Sternocleidomastoid (tissue), 1 donor: ENCODE measurements around a stretch of chr14.

DNA sequence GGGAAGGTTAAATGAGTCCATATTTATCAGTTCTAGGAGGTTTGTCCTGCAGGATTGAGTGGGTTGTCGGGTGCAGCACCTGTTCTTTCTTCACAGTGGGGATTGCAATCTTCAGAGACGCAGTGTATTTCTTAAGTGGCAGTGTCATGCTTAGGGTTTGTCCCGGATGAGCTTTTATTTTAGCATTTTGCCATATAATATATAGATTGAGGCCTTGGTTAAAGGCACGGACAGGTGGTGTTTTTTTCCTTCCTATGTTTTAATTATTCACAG, 1.2 kb downstream of the FUT8 start:
- PRO-cap = no peak

DNA sequence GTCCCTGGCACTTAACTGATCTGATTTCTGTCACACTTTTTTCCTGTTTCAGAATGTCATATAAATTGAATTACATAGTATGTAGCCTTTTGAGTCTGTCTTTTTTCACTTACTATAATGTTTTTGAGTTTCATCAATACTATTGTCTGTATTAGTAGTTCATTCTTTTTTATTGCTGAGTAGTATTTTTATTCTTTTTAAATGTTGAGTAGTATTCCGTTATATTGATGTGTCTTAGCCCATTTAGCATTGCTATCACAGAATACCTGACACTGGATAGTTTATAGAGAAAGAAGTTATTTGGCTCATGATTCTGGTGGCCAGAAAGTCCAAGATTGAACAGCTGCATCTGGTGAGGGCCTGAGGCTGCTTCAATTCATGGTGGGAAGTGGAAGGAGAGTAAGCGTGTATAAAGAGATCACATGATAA, 152.2 kb downstream of the FUT8 start:
- PRO-cap = no peak

GRCh38 chr14:66650279-66651077, 142.5 kb downstream of the GPHN start:
- PRO-cap = no peak

- PRO-cap = no peak
Observed at GRCh38 chr14:66746430-66746724, 238.4 kb downstream of the GPHN start.

- PRO-cap = no peak
Observed at GRCh38 chr14:67941508-67941806, 121.9 kb downstream of the RAD51B start.

DNA sequence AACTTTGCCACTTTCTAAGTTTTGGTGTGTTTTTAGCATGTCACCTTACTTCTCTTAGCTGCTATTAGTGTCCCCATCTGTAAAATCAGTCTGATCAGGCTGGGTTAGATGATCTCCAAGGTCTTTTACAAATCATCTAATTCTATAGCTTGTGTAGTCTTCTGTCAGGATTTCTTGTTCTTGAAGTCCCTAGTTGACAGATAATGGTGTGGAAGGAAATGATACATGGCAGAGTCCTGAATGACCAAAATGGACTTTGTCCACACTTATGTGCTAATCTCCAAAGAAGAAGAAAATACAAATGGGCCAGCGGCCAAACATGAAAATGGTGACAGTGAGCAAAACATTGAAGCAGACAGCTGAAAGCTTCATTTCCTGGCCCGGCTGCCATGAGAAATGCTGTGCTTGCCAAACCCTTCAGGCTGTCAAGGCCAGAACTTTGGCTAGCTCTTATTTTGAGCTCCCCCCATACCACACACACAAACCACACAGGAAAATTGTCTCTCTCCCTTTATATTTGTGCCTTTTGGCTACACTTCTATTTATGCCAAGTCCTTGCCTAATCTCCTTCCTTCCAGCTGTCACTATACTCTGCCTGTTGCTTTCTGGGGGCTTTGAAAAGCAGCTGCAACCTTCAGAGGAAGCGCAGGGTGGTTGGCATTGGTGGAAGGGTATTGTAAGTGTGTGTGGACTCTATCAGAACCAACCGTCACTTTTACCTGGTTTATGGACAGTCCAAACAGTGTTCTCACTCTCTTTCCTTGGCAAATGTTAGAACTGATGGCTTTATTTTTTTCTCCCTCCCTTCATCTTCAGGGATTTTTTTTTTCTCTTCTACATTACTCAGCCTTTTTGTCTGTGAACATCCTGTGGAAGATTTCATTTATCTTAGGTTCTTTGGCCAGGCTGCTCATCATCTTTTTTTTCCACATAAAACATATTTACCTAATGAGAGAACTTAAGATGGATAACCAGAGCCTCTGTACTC, 323.8 kb downstream of the RAD51B start:
- PRO-cap = no peak

- PRO-cap = no peak
Observed at GRCh38 chr14:68193772-68194585, 374.4 kb downstream of the RAD51B start.

DNA sequence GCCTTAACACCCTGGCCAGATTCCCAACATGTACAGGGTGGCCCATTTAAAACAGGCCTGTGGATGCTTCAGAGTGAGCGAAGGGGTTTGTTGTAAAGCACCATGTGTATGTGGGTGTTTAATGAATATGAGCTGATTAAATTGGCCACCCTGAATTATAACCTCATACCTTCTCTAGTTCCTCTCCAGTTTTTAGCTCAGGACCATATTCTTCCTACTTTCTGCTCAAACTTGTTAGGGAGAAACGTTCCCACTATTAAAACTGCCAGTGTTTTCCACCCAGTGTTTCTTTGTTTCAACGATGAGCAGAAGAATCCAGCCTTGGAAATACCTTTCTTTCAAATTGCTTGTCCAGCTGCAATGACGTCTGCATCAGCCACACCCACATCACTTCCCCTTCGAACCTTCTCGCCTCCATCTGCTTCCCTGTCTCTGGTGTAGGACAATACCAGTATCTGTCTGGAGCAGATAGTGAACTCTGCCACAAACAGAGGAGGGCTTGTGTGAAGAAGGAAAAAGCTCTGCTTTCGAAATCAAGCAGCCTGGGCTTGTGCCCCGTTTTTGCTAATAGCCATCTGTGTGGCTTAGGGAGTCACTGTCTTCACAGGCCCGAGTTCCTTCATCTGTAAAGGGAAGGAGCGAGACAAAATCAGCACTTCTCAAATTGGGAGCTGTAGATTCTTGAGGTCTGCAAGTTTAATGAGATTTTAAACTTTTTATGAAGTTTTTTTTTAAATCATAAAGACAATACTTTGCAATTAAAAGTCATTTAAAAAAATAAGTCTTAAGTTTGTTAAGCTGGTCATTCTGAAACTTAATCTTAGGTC, 415.5 kb downstream of the ZFP36L1 start:
- PRO-cap = no peak

GRCh38 chr14:68385004-68385220, 408.0 kb downstream of the ZFP36L1 start:
- PRO-cap = no peak

- PRO-cap = no peak
Observed at GRCh38 chr14:68451445-68451761, 341.5 kb downstream of the ZFP36L1 start.

DNA sequence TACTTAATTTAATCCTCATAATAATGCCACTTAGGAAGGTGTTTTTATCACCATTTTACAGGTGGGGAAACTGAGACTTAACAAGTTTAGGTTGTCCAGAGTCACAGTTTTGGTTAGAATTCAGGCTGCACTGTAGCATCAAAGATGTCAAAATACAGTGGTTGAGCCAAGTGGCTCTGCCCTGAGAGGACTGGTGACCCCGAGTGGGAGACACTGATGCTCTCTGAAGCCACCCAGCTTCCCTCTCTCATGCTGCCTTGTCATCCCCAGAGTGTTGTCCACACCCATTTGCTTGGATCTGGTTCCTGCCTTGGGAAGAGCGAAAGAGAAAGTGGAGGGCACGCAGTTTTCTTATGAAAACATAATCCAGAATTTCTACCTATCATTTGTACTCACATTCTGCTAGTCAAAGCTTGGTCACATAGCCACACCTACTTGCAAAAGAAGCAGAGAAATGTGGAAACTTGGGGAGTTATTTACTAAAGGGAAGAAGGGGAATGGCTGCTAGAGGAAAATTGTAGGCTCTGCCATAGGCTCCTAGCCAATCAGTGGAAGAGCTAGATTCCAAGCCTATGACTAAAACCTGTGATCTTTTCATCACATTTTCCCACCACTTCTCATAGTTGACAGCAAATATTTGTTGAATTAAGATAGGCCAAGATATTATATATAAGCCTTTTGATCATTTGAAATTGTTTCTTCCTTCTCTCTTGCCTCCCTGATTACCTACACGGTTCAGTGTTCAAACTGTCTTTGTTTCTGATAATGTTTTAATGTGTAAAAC, 326.4 kb downstream of the ZFP36L1 start:
- PRO-cap = no peak

GRCh38 chr14:68603528-68604201, 189.2 kb downstream of the ZFP36L1 start:
- PRO-cap = no peak

DNA sequence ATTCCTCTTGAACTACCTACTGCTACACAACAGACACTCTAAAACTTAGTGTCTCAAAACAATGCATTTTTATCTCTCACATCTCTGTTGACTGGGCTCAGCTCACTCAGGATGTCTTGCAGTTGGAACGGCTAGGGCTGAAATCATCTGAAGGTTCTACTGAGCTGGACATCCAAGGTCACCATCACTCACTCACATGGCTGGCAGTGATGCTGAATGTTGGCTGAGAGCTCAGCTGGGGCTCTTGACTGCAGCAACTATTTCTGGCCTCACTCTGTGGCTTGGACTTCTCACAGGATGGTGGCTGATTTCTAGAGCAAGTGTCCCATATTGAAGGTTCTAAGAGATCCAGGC, 166.5 kb downstream of the ZFP36L1 start:
- PRO-cap = no peak

DNA sequence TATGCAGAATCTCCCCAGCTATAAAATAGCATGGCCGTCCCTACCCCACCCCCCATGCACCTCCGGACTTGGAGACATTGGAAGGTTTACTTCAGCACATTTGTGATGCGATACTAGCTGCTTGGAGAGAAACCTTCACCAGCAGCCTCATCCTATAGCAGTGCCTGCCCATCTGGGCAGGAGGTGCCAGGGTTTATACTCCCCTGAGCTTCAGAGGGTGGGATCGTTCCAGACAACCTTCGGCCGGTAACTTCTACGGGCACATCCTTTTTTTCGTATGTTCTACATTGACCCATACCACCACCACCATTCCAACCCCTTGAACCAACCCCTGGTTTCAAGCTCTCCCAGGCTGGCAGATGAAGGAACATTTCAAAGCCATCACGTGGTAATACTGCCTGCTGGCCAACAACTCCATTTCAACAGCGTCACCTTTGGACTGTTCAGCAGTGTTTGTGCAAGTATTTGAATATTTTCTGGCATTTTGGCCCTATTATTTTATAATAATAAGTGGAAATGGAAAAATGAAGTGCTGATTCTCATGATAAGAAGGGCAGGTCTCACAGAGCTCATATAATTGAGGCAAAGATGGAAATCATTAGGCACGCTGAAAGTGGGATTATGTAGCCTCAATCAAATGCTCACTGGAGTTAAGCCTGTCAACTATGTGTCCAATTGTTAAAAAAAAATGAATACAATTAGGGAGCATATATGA, 162.3 kb downstream of the ZFP36L1 start:
- PRO-cap = no peak

- PRO-cap = no peak
Observed at GRCh38 chr14:68652039-68652454, 140.8 kb downstream of the ZFP36L1 start.

GRCh38 chr14:68693138-68693979, 99.5 kb downstream of the ZFP36L1 start:
- PRO-cap = no peak

DNA sequence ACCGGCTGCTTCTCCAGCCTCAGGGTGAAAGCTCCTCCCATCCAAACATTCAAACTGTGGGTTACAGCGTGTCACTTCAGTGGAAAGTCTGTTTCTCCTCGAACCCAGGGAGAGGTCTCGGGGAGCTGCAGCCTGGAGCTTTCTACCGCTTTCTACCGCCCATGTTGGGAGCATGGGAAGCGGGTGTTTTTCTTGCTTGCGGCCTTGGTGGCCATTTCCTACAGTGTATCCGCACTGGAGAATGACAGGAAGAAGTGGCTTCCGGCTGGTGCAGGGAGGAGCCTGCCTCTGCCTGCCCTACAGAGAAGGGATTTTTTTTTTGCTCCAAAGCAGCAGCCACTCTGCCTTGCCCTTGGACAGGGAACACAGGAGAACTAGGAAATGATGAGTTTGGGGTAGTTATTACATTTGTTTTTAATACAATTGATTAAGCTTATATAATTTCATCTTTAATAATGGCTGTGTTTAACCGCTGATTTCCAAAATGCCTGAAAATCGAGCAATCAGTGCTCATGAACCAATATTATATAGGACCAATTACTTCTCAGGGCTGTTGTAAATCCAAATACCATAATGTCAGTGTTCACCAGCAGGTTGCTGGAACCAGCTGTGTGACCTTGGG, 21.1 kb downstream of the ZFP36L1 start:
- PRO-cap = no peak

DNA sequence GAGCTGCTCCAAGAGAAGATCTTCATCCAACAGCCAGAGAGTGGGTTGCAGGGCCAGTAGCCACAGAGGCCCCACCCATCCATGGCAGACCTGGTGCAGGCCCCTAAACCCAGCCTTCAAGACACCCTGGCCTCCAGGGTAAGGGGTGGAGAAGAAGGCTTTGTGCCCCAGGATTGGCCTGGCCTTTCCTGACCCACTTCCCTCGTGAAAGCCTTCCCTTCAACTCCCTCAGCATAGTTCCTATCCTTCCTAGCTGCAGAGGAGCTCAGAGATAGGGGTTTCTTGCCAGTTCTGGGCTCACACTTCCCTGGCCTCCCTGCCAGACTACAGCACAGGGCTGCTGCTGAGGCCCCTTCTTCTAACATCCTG, 7.4 kb downstream of the ZFP36L1 start:
- PRO-cap = no peak

GRCh38 chr14:68786546-68786853, 6.4 kb downstream of the ZFP36L1 start:
- PRO-cap = no peak

DNA sequence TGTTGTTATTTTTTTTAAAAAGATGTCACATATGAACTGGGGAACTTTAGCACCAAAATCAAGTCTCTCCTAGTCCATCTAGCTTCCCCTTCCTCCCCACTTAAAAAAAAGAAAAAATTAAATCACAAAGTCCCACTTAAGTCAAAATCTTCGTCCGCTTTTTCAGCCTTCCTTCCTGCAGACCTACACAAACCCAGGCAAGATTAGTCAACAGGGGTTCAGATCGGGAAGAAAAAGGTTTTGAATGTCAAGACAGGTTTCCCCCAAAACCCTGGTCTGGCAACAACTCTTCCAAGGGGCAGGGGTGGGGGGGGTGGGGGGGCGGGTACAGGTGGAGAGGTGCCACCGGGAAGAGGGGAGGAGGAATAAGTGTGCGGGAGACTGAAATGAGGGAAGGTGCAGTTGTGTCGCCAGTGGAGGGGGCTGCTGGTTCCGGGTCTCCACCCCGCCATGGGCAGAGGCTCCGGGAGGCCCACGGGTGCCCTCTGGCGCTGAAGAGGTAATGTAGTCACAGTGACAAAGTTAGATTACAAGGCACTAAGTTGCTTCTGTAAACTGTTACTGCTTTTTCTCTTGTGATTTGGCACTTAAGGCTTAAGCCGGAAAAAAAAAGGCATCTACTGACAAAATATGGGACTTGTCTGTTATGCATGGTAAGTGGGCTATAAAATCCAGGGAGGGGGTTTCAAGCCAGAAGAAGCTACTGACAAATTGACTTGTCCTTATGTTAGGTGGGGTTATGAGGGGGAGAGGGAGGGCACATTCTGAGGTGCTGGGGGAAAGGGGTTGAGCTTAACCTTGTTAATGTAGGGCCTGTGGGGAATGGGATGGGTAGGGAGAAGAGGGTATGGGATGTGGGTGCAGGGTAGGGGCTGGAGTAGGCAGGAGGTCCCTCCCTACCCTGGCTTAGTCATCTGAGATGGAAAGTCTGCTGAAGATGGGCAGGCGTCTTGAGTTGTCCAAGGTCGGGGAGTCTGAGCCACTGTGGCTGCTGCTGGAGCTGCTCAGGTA, 3.9 kb downstream of the ZFP36L1 start:
- PRO-cap = bidirectional peak, plus-strand start at position 953 of the sequence, minus-strand start at position 824 of the sequence